ENCODE measurements around a stretch of chr11.

DNA sequence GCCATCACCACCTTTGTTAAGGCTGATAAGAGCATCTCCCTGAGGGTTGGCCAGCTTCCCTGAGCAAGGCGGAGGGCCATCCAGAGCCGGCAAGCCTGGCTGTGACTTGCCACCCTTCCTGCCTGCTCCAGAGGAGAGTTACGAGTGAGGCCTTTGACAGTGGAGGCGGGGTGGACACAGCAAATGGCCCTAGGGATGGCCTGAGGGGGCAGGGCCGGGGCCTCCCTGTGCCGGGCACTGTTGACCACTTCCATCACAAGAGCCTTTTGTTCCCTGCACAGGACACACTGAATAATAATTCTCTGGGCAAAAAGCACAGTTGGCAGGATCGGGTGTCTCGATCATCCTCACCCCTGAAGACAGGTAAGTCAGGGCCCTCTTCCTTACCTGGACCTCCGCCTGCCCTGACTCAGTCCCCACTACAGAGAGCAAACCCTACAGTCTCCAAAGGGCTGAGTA, 5.3 kb downstream of the FREY1 start:
- RRBS, result no CpG with 5 or more reads among the region's 9 CpGs

GRCh38 chr11:45917051-45917669, 517 bp downstream of the PEX16 start:
- RRBS, result 4% methylated on average over 7 of the region's 19 CpGs

- RRBS, result no CpG with 5 or more reads among the region's 3 CpGs
Measured at GRCh38 chr11:46011900-46012598, 89.6 kb downstream of the LARGE2 start.

GRCh38 chr11:46296485-46297505, 19.3 kb downstream of the CREB3L1 start:
- RRBS, result 27% methylated on average over 3 of the region's 31 CpGs

- RRBS, result 3% methylated on average over 57 of the region's 129 CpGs
Measured at GRCh38 chr11:46332432-46333775, 14.4 kb upstream of the DGKZ start.

GRCh38 chr11:46339715-46340191, 7.5 kb upstream of the DGKZ start:
- RRBS, result no CpG with 5 or more reads among the region's 2 CpGs

DNA sequence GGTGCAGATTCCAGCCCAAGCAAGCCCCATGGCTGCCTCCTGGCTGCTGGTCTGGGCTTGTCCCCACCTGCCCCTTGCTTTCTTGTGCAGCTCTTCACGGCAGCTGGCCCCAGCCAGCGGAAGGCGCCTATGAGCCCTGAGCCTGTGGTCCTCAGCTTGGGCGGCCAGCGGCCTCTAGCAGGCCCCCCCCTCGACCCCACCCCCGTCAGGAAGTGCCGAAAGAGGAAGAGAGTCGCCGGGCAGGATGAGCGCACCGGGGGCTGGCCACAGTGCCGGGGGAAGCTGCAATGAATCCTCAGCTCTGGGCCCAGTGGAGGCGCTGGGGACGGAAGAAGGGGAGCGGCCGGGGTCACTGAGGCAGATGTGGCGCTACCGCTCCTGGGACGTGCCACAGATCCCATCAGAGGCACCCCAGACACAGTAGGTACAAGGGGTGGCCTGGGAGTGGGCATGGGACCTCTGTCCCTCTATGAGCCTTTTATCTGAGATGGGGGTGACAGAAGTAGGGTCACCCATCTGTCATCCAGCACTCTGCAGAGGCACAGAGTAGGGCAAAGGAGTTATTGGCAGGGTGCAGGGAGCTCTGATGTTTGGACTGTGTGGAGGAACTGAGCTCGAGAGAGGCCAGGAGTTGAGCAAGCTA, 2.0 kb upstream of the DGKZ start:
- RRBS, result 3% methylated on average over 1 of the region's 21 CpGs

DNA sequence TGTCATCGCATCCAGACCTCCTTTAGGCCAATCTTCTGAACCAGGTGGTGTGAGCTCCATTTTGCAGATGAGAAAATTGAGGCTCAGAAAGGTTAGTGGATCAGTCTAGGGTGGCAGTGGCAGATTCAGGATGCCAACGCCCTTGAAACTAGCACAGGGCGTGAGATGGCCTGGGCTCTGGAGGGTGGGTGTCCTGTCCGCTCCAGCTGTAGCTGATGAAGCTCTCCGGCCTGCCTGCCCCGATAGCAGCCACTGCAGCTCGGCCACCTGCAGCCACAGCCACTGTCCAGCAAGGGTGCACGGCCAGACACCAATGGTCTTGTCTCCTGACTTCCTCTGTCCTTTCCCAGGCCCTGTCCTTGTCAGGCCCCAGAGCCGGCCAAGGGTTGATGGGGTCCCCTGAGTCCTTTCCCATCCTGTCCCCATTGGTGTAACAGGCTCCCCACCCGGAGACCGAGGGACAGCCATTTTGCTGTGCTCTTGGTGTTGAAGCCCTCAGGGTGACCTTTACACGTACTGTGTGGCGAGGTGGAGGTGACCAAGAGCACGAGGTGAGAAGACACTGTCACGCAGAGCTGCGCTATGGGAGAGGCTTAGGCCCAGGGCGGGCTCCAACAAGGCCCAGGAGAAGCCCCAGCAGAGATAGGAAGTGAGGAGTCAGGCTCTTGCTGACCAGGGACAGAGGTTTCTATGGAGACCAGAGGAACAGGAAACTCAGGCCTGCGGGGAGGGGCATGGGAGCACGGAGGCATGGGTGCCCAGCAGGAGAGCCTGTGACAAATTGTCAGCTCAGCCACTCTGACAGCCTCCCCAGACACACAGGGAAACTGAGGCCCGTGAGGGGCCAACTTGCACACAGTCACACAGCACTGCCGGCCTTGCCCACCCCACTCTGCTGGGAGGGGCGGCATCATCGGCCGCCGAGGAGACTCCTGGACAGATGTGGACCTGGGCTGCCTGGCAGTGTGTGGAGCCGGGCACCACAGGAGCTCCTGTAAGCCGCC, 15.6 kb downstream of the DGKZ start:
- RRBS, result 89% methylated on average over 1 of the region's 27 CpGs

- RRBS, result 90% methylated on average over 5 of the region's 19 CpGs
Measured at GRCh38 chr11:46363565-46364175, 16.4 kb downstream of the DGKZ start.

DNA sequence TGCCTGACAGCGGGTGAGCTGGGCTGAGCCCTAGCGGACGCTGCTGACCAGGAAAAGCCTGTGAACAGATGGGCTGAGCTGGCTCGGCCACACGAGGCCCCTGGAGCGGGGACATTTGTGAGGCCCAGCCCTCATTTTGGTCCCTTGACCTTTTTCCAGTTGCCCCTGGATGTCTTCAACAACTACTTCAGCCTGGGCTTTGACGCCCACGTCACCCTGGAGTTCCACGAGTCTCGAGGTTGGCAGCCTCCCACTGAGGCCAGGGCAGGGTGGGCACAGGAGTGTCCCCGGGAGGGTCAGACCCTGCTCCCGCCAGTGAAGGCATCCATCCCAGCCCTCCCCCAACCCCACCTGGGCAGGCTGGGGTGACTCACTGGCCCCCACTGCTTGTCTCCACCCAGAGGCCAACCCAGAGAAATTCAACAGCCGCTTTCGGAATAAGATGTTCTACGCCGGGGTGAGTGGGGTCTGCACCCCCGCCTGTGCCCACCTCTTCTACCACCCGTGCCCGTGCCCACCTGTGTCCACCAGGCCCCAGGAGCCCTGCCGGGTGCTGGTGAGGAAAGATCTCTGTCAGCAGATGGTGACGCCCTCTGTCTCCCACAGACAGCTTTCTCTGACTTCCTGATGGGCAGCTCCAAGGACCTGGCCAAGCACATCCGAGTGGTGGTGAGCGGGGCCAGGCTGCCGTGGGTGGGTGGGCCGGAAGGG, 7.3 kb upstream of the MDK start:
- RRBS, result 93% methylated on average over 3 of the region's 25 CpGs

- RRBS, result 2% methylated on average over 7 of the region's 44 CpGs
Measured at GRCh38 chr11:46382230-46382876, 884 bp downstream of the MDK start.

DNA sequence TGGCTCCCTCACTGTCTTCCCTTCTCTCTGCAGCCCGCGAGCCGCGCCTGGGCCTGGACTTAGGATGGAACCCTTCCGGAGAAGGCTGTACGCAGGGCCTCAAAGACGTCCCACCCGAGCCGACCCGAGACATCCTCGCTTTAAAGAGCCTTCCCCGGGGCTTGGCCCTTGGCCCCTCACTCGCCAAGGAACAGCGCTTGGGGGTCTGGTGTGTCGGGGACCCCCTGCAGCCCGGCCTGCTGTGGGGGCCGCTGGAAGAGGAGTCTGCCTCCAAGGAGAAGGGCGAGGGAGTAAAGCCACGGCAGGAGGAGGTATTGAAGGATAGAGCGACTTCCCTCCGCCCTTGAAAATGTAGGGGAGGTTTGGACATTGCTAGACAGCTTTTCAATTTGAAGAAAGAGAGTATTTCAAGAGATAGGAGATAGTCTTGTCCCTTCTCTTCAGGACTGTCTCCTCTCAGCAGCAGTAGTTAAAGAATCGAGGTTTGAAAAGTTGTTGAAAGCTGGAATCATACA, 592 bp downstream of the ZNF408 start:
- RRBS, result 5% methylated on average over 9 of the region's 22 CpGs

GRCh38 chr11:46743402-46744728, 24.9 kb downstream of the F2 start:
- RRBS, result no CpG with 5 or more reads among the region's 16 CpGs

GRCh38 chr11:46895716-46896157, 22.6 kb downstream of the LRP4 start:
- RRBS, result 72% methylated on average over 4 of the region's 9 CpGs

DNA sequence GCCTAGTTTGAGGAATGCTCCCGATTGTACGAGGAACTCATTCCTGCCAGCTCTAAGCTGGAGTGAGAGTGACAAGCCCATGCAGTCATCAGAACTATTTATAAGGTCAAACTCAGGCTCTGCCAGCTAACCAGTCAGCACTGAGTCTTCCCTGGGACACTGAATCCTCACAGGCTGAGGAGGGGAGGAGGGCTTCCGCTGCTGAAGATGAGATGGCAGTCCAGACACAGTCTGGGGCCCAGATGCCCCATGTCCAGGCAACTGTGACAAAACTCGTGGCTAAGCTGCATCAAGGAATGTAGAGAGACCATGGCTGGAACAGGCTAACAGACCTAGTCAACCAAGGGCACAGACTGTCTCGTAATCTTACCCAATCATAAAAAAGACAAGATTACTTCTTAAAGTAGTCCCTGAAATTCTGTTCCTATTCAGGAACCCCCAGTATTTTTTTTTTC, 3.9 kb downstream of the LRP4 start:
- RRBS, result no CpG with 5 or more reads among the region's 5 CpGs

DNA sequence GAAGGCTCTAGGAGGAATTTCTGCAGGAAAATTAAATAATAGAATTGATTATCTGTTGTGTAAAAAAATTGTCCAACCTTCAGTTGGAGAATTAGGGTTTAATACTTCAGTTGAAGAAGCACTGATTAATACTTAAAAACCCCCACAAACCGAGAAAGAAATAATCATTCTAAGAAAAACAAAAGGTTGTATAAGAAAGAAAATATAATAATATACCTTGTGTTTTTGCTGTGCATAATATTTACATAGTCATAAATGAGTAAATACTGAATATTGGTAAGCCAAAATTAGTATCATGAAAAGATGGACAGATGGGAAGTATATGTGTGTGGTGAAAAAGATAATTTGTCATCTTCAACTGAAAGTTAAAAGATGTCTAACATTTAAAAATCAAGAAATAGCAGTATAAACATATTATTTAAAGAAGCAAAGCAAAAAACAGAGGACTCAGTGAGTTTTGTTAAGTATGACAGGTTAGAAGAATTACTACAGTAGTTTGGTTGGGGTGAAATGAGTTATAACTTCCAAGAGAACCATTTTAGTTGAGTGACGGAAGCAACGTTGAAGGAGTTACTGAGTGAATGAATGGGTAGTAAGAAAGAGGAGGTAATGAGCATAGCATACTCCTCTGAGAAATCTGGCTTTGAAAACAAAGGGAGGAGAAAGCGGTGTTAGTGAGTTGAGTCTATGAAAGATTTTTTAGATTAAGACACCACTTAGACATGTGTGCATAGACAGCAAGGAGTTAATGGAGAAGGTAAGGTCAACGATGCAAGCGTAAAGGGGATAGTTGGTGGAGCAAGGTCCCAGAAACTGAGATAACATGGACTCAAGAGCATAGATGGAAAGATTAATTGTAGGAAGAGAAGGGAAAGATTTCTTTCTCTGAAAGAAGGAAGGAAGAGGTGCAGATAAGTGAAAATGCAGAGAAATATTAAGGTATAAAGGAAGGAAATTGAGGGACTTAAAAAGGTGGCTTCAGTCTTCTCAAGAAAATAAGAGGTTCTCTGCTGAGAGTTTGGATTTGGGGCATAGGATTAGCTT, 98.6 kb downstream of the ARFGAP2 start:
- RRBS, result no CpG with 5 or more reads among the region's 6 CpGs

DNA sequence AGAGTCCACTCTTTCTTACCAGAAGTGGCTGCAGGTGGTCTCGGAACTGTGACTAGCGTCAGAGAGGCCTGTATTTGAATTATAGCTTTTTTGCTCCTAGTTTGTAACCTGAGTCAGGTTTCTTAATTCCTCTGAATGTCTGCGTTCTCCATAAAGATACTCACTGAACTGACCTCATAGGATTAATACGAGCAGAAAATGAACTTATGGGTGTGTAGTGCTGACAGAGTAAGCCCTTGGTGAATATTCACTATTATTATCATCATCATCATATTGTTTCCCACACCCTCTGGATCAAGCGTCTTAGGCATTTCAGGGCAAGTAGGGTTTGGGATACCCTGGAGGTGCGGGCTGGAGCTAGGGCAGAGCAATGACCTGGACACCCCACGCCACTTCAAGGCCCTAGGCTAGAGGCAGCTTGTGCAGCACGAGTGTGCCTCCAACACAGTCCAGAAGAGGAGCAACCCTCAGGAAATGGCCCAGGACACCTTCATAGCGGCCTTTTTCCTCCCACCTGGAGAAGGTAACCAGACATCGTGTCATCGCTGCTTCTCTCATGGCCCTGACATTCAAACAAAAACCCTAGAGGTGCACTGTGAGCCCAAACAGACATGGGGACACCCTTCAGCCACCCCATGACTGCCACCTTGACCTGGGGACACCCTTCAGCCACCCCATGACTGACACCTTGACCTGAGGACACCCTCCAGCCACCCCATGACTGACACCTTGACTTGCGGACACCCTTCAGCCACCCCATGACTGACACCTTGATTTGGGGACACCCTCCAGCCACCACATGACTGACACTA, 28.8 kb downstream of the ARFGAP2 start:
- RRBS, result no CpG with 5 or more reads among the region's 12 CpGs

DNA sequence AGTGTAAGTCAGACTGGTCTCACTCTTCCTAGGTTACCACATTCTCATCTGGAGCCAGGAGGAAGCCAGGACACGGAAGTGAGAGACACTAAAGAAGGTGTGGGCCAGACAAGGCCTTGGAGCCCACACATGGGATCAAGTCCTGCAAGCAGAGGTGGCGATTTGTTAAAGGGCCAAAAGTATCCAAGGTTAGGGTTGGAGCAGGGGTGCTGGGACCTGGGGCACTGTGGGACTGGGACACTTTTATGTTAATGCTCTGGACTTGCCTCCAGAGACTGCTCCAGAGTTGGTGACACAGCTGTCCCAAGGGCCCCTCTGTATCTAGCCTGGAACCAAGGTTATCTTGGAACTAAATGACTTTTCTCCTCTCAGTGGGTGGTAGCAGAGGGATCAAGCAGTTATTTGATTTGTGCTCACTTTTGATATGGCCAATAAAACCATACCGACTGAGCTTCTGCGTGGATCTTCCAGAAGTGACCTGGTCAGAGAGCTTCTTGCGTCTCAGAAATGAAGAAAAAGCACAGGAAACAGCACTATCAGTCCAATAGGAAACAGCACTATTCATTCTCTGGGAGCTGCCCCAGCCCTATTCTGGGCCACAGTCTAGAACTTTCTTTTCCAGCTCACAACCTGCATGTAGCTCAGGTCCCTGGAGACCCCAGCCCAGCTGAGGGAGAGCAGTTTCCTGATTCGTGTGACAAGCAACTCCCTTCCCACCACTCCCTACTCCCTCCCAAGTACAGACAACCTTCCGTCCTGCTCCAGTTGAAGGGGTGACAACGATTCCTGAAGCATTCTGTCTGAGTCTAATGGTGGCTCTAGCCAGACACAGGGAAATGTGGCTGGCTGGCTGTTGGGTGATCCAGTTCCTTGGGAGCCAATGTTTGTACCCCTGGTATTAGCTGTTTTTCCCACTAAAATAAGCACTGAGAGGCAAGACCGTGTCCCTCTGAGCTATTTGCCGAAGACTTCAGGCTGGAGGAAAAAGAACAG, 9.6 kb downstream of the ACP2 start:
- RRBS, result no CpG with 5 or more reads among the region's 10 CpGs

GRCh38 chr11:47285482-47286332, 27.9 kb downstream of the NR1H3 start:
- RRBS, result no CpG with 5 or more reads among the region's 10 CpGs

- RRBS, result no CpG with 5 or more reads among the region's 4 CpGs
Measured at GRCh38 chr11:47305646-47306192, 46.8 kb downstream of the MYBPC3 start.